ENCODE data around the gene GARIN4.

- PRO-cap, 2 experiments, result no peak in any of the 2 experiments
Observed at GRCh38 chr1:212152109-212152659, 116.6 kb downstream of the DTL start.

- PRO-cap, 2 experiments, result peak in 2 of 2 experiments; most common plus-strand start chr1:212225776 (in 2); most common minus-strand start chr1:212225527 (in 1)
Observed at GRCh38 chr1:212225197-212226480, 59.6 kb upstream of the PPP2R5A start.

DNA sequence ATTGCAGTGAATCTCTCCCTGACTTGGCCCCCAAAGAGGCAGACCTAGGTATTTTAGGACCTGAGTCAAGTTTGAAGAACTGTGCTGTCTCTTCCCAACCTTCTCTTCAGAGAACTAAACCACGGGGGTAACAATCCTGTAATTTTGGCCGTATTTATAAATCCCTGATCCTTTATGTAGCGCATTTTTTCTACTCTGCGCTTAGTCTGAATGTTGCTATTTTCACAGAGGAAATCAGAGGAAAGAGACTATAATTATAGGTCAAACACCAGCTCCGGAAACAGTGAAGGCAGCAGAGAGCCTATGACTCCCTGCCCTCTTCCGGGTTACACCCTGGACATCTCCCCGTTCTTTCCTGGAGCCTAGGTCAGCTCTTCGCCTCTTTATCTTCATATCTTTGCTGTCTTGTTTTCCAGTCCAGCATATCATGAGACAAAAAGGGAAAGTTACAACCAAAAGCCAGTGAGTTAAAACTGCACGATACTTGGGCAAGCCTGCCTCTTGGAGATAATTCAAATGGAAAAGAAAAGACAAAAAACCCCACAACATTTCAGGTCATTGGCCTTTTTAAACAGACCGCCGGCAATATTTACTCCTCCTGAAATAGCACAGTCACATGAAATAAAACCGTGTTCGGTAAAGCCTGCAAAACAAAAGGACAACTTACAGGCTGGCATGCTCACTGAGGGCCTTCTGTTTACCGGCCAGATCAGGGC, 43.0 kb upstream of the PPP2R5A start:
- PRO-cap, 2 experiments, result no peak in any of the 2 experiments

GRCh38 chr1:212261468-212261882, 23.7 kb upstream of the PPP2R5A start:
- PRO-cap, 2 experiments, result no peak in any of the 2 experiments

DNA sequence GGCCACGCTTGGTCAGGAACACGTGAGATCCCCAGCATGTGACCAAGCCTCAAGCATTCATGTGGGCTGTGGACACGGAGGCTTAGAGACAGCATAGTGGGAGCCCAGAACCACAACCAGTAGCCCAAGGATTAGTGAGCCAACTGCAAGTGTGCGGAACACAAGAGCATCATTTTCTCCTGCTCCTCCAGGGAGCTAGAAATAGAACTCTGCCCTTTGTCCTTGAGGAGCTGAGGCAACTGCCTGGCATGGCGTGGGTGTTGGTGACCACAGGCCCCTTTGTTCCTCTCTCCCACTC, 50.2 kb downstream of the NENF start:
- PRO-cap, 2 experiments, result no peak in any of the 2 experiments

GRCh38 chr1:212518344-212519388, 85.9 kb downstream of the NENF start:
- PRO-cap, 2 experiments, result no peak in any of the 2 experiments

- PRO-cap, 2 experiments, result no peak in any of the 2 experiments
Observed at GRCh38 chr1:212612111-212612642, 3.6 kb downstream of the ATF3 start.

- PRO-cap, 2 experiments, result no peak in any of the 2 experiments
Observed at GRCh38 chr1:212624329-212624905, at the start of gene GARIN4. TSS of gene GARIN4 (plus strand) at chr1:212624474.

DNA sequence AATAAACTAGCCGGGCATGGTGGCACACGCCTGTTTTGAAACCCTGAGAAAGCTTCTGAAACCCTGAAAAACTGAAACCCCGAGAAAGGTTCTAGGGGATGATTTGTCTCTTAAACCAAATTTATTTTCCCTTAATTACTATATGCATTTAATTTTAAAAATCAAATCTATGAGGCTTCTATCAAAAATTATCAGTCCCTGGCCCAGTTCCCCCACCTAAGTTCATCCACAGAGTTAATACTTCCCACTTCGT, 31.7 kb upstream of the BATF3 start:
- PRO-cap, 2 experiments, result no peak in any of the 2 experiments

DNA sequence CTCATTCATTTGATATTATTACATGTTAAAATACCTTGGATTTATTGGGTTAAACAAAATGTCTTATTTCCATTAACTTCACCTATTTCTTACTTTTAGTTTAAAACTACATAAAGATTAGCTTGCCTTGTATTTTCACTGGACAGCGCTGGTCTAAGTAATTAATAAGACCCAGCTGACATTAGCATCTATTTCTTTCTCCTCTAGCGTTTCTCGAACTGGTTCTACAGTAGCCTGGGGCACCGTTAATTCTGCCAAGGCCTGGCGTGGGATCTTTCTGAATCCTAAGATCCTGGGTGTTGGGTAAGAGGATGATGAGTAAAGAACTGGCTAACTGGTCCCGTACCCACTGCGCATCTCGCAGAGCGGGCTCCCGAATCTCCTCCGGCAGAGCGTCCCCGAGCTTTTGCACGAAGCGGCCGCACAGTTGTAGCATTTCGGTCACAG, 370 bp downstream of the NSL1 start:
- PRO-cap, 2 experiments, result no peak in any of the 2 experiments

GRCh38 chr1:212915183-212916162, 34.9 kb upstream of the VASH2 start:
- PRO-cap, 2 experiments, result no peak in any of the 2 experiments

- PRO-cap, 2 experiments, result no peak in any of the 2 experiments
Observed at GRCh38 chr1:213045307-213045817, 5.7 kb upstream of the RPS6KC1 start.

- PRO-cap, 2 experiments, result no peak in any of the 2 experiments
Observed at GRCh38 chr1:213984912-213985930, 2.6 kb upstream of the PROX1 start.

DNA sequence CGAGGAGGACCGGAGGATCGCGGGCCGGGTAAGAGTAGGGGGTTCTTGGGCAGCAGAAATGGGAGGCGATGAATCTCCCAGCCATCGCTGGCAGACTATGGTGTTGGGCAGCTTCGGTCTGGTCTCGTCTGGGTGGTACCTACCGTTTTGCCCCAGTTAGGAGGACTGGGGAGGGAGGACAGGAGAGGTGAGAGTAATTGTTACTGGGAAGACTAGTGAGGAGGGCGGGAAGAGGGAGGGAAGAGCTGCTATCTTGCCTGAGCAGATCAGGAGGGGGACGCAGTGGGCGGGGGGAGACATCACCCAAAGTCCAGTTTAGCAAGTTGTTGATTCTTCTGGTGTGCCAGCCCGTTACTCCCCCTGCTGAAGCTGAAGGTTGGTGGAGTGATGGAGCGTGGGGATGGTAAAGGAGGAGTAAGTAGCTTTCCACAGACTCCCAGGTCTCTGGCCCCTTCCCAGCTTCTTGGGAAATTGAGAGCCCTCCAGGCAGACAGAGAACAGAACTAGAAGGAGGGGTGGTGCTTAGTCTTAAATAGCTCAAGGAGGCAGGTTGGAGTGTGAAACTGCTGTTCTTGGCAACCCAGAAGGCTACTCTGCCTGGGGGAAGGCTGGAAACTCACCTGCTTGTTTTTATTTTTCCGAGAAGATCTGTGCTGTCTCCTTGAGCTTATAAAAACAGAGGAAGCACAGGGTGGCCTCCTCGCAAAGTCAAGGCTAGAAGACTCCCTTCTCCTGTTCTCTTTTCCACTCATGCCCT, 1.8 kb downstream of the PROX1 start:
- PRO-cap, 2 experiments, result no peak in any of the 2 experiments

GRCh38 chr1:213993846-213994508, 6.2 kb downstream of the PROX1 start:
- PRO-cap, 2 experiments, result no peak in any of the 2 experiments

- PRO-cap, 2 experiments, result no peak in any of the 2 experiments
Observed at GRCh38 chr1:214002226-214002789, 14.5 kb downstream of the PROX1 start.

GRCh38 chr1:214362336-214362705, 81.4 kb downstream of the SMYD2 start:
- PRO-cap, 2 experiments, result no peak in any of the 2 experiments

GRCh38 chr1:214386683-214387170, 105.8 kb downstream of the SMYD2 start:
- PRO-cap, 2 experiments, result no peak in any of the 2 experiments

- PRO-cap, 2 experiments, result peak in 1 of 2 experiments; most common plus-strand start chr1:214428198 (in 1); most common minus-strand start chr1:214427918 (in 1)
Observed at GRCh38 chr1:214427733-214428403, 123.5 kb downstream of the PTPN14 start.

- PRO-cap, 2 experiments, result no peak in any of the 2 experiments
Observed at GRCh38 chr1:214549889-214550493, 1.4 kb downstream of the PTPN14 start.

Data from helper T cell (primary cell).